GM12892 (cell line): ENCODE measurements around a stretch of chr1.

DNA sequence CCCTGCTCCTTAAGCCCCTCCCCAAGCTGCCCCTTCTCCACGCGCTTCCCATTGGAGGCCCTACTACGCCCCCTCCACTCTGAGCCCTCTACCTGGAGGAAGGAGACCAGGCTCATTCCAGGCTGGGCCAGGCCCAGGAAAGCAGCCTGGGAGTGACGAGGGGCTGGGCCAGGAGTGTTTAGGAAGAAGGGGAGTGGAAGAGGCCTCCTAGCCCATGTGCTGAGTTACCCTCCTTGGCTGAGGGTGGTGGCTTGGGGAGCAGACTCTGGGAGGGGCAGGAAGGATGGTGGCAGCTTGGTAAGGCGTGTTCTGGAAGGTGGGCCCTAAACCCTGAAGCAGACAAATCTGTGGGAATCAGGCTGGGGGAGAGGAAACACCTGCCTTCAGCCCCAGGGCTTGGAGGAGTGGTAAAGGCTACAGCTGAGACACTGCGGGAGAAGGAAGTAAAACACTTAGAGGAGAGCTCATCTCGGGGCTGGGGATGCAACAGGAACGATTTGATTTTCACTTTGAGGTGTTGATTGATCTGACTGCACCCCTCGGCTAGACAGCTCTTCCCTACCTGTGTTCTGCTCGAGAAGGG lies 2.1 kb downstream of the ATP2B4 start:
- RRBS = no CpG with 5 or more reads among the region's 10 CpGs

- RRBS = no CpG with 5 or more reads among the region's 2 CpGs
Measured at GRCh38 chr1:203658126-203658483, 31.5 kb downstream of the ATP2B4 start.

DNA sequence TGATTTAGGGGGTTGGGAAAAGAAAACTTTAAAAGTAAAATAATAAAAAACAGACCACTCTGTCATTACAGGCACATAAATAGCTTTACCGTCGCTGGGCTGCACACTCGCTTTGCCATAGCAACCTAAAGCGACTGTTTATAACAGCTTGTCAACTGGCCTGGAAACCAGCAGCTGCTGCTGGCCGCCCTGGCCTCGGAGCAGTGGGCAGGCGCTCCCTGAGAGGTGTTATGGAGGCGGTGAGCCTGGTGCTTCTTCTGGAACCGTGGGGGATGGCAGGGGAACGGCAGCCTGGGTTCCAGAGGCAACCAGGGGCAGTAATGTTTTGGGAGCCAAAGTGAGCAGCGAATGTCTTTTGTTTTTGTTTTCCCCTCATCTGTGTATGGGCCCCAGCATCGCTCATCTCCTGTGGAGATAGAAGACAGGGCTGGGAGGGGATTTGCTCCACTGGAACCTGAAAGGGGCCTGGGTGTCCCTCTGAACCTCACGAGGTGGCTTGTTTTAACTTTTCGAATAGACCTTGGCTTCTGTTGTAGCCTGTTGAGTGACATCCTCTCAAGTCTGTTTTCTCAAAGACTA lies 45.8 kb downstream of the ATP2B4 start:
- RRBS = no CpG with 5 or more reads among the region's 14 CpGs

GRCh38 chr1:203675417-203675970 lies 48.9 kb downstream of the ATP2B4 start:
- RRBS = no CpG with 5 or more reads among the region's 6 CpGs

DNA sequence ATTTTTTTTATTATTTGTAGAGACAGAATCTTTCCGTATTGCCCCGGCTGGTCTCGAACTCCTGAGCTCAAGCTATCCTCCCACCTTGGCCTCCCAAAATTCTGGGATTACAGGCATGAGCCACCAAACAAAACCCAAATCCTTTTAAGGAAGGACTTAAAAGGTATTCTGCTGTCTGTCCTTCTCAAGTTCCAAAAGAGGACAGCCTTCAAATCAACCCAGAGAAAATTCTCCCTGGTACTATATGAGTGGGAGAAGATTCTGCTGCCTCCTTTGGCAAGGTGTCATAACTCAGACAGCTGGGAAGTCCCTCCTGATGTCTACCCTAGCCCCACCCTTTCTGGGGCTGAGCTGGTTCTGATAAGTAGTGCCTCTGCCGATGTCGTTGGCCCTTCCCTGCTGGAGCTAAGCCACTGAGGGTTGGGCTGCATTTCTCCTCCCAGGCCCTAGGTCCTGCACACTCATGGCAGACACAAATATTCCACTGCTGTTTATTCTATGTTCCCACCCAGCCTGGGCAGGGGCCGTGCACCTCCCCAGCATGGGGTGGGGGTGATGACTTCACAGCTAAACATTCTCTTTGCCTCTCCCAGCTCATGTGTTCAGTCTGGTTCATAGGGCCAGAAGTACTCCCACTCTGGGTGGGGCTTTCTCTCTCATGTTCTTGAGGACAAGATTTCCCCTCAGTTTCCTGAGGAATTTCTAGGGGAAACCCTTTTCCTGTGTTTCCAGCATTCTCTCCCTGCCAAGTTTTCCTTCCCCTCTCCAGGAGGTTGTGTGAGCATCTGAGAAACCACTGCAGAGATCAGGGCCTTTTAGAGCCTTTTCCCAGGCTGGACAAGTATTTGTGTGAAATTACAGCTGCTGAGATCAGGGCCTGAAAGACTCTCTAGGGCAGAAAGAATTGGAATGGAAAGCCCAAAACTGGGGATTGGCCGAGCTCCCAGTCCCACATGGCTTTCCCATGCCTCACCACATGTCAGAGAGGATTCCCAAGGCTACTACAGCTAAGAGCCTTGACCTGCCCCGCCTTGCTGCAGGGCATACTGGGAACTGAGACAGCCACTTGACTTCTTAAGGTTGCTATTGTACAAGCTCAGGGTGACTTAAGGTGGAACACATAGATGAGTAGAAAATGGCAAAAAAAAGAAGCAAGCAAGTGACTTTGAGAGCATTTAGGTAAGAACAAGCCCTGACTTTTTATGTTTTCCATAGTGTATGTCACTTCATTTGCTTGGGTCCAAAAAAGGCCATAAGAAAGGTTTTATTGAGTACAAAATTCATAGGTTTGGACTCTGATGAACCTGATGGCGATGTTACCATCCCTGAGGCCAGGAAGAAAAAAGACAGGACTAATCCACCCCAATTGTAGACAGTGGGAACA lies 66.2 kb downstream of the ATP2B4 start:
- RRBS = no CpG with 5 or more reads among the region's 9 CpGs

DNA sequence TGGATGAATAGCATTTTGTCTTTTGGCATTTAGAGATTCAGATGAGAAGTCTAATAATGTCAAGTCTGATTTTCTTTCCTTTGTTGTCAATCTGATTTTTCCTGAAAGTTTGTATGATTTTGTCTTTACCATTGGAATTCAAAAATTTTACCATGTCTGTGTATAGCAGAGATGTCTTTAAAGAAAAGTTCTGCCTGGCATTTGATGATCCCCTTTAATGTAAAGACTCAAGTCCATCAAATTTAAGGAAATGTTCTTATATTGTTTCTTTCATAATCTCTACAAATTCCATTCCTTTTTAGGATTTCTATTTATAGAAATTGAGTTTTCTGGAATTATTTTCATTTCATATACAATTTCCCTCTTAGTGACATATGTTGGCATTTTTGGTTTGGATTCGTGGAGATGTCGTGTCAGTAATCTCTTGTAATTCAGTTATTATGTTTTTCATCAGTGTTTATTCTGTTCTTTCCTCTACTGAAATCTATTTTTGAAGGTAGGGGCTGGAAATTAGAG lies 12.9 kb downstream of the ZBED6 start:
- RRBS = no CpG with 5 or more reads among the region's 2 CpGs

DNA sequence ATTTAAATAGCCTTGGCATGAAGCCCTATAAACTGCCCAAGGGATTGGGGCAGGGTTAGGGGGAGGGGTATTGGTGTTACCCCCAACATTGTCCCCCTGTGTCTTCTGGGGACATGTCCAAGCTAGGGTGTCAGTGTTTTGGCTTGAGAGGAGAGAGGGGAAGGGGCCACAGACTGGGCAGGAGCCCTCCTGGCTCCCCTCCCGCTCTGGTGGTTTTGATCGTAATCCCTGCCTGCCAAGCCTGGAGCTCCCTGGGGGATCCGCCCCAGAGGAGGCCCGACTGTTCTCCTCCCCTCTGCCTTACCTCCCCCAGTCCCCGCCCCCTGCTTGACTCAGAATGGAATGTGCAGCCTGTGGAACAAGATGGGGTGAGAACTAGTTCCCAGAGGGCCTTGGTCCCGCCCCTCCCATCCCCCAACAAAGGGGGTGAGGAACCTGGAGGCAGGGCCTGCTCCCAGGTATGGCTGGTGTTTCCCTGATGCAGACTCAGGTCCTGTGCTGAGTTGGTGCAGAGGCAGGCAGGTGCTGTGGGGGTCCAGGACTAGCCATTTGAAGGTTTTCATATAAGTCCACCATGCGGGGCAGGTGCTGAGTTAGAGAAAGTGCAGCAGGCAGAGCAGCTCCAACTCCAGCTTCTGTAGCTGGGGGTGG lies 7.4 kb downstream of the SOX13 start:
- RRBS = no CpG with 5 or more reads among the region's 7 CpGs

DNA sequence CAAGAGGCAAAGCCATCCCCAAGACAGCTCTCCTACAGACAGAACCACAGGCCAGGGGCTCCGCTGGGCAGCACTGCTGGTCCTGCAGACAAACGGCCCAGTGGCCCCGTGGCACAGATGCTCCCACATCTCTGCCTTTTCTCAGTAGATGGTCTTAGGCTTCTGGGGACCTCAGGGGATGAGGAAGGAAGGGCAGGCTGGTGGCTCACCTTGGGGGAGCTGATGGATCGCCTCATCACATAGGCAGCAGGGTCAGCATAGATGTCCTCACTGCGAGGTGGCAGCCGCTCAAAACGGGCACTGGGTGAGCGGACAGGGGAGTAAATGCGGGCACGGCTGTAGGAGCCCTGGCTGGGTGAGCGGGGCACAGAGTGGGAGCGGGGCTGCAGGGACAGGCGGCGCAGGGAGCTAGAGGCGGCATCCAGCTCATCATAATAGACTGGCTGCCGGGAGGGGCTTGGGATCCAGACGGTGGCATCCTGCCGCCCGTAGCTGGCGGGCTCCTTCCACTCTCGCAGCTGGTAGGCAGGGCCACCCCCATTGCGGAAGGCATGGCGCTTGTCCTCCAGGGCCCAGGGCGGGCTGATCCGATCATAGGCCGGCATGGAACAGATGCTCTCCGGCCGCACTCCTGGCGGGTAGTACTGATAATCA lies 43.5 kb upstream of the GOLT1A start:
- RRBS = no CpG with 5 or more reads among the region's 29 CpGs

DNA sequence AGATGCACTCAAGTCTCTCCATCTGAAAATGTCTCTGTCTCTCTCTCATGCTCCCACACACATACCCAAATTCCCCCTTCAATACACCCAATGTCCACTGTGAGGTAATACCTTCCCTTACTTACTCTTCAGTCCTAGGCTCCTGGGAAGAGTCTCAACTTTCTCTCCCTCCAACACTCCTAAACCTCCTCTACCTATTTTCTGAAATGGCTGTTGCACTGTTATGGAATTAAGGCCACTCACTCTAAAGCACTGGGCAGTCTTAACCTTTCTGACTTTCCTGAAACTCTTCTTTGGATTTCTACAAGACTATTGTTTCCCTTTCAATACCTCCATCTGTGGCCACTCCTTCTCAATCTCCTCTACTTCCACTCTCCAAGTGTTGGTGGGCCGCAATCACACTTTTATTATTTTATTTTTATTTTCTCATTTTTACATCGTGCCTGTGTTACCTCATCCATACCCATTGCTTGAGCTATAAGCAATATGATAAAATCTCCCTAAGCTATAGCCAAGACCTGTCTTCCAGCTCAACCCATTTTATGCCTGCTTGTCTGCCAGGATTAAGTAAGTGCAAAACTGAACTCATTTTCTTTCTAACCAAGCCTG lies 56.2 kb upstream of the GOLT1A start:
- RRBS = no CpG with 5 or more reads among the region's 2 CpGs

- RRBS = 17% methylated on average over 29 of the region's 65 CpGs
Measured at GRCh38 chr1:204377641-204378857, 18.3 kb upstream of the PLEKHA6 start.

DNA sequence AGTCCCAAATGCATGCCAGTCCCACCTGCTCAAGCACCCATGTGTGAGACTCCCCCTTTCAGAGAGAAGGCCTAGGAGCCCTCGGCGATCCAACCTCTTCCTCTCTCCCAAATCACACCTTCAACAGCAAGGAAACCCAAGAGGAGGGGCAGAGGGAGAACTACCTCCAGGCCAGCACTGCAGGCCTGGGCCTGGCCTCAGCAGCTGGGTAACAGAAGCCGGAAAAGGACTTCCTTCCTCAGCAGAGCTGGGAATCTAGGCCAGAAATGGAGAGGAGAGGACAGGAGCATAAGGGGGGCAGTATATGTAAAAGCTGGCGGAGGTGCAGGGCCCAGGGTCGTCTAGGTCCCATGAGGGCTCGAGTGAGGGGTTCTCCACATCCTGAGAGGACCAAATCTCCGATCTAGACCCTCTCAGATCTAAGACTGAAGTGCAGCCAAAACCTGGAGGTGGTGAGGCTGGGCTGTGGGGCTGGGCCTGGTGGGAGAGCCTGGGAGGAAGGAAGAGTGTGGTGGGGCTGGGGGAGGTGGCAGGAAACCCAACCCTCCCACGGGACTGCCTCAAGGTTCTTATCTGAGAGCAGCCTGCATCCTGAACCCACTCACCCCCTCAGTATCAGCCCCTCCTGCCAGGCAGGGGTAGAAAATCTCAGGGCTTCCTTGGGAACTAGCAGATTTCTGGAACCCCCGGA lies 33.2 kb downstream of the PIK3C2B start:
- RRBS = no CpG with 5 or more reads among the region's 9 CpGs

- RRBS = no CpG with 5 or more reads among the region's 13 CpGs
Measured at GRCh38 chr1:204495161-204495771, 661 bp upstream of the PIK3C2B start.

GRCh38 chr1:204515326-204515854 lies 816 bp upstream of the MDM4 start:
- RRBS = no CpG with 5 or more reads among the region's 27 CpGs

GRCh38 chr1:204566166-204566673 lies 50.0 kb downstream of the MDM4 start:
- RRBS = no CpG with 5 or more reads among the region's 5 CpGs

DNA sequence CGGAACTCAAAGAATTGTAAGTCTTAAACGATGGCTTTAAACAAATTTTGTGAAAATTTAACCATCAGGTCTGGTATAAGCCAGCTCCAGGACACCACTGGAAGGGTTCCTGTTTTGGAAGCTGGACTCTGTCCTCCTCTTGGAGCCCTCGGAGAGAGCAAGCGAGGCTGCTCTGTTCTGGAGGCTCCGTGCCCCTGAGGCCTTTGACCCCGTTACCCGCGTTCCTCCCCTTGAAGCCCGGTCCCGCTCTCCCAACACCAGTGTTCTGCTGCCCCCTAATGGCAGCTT lies 21.7 kb upstream of the NFASC start:
- RRBS = 5% methylated on average over 2 of the region's 10 CpGs

DNA sequence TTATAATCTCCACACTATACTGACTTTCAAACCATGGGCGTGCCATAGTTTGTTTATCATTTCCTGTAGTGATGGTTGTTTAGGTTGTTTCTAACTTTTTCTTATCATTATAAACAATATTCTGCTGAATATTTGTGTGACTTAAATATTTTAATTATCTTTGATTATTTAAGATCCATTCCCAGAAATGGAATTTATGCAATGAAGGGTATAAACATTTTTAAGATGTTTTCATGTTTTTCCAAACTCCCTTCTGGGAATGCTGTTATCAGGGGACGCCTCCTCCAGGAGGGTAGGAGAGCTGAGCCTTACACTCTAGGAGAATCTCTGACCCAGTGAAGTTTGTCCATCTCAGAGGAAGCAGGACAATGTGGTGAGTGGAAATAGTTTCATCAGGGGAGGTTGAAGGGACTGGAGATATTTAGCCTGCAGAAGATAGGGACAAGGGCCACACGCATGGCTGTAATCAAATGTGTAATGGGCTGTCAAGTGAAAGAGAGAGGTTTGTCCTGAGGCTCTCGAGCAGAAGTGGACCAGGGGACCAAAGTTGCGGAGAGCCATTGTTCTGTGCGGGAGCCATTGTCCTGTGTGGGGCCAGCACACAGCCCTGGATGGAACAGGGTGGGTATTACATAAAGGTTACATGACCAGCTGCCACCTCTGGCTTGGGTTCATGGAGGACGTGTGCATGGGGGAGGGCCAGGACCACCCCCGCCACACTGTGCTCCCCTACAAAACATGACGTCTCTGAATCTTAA lies 41.5 kb downstream of the NFASC start:
- RRBS = no CpG with 5 or more reads among the region's 9 CpGs

GRCh38 chr1:204872057-204872696 lies 43.7 kb downstream of the NFASC start:
- RRBS = no CpG with 5 or more reads among the region's 10 CpGs

GRCh38 chr1:205175407-205176197 lies 35.9 kb downstream of the DSTYK start:
- RRBS = no CpG with 5 or more reads among the region's 7 CpGs

DNA sequence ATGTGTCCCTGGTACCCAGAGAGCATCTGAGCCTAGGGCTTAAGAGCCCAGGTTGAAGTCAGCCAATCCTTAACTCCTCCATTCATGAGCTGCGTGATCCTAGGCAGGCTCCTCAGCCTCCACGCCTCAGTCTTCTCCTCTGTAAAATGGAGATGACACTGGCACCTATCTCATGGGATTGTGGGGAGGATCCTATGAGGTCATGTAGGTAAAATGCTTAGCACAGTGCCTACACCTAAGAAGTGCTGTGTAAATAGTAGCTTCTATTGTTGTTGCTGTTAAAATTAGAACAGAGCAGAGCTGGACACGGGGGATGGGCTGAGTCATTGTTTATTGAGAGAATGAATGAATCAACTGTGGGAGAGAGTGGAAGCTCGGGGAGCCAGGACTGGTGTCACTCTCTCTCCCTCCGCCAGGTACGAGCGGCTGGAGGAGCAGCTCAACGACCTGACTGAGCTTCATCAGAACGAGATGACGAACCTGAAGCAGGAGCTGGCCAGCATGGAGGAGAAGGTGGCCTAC lies 43.0 kb downstream of the TMCC2 start:
- RRBS = no CpG with 5 or more reads among the region's 10 CpGs

DNA sequence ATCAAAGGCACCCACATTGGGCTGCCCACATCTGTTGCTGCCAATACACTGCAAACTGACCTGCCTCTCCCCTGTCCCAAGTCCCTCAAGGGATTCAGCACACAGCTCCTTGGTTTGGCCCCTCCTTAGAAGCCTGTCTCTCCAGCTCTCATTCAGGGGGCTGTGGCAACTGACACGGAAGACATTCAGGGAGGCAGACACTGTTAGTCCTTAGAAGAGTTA lies 19.1 kb upstream of the KLHDC8A start:
- RRBS = no CpG with 5 or more reads among the region's 1 CpG